K562 (cell line): Measurements from ENCODE around the genes KIAA1586, KHDRBS2, ADGRB3 and COL19A1.

DNA sequence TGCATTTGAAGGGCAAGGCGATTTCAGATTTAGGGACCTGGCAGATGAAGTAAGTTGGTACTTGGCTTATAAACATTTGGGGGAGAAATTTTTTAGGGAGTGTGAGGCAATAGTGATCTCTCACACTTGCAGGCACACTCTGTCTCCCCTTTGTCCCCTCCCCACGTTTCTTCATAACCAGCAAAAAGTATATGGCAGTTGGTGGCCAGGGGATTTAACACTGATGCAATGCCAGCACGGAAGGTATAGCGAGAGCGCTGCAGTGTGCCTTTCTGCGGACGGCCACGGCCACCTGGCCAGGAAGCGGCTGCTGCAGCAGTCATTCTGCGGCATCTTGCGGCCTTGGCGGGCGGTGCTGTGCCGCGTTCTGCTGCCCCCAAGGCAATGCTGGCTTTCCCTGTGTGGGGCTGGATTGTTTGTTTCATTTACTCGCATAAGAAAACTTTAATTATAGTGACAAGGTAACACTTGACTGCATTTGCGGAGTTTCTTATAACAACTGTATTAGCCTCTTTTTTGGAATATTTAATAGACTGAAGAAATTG is 890 bp downstream of the BEND6 start:
- RAMPAGE, long total RNA: no peak
- RRBS: no CpG with 5 or more reads among the region's 17 CpGs
PRO-cap:
- standard: bidirectional peak, plus-strand start at position 322 of the sequence, minus-strand start at position 294 of the sequence; unidirectional peak, minus-strand start at position 386 of the sequence
- CoPRO, capped RNA only, 2 experiments: no peak in any of the 2 experiments
- CoPRO, capped and uncapped RNA, 2 experiments: no peak in any of the 2 experiments
- CoPRO, uncapped RNA only, 2 experiments: no peak in any of the 2 experiments
CAGE:
- cytosol, long polyA plus RNA: no peak
- long polyA plus RNA: no peak
- nucleolus, long total RNA: no peak
- nucleus, long polyA plus RNA: no peak

- RAMPAGE, long total RNA: start-site peak on the plus strand at chr6:57046507-57046600, 190 and 151 reads in 2 replicates; start-site peak on the plus strand at chr6:57046666-57046743, 1,154 and 735 reads in 2 replicates
- RRBS: 1% methylated on average over 5 of the region's 52 CpGs
PRO-cap:
- standard: bidirectional peak, plus-strand start at chr6:57046703, minus-strand start at chr6:57046501
- CoPRO, capped RNA only, 2 experiments: peak in 2 of 2 experiments; most common plus-strand start chr6:57046690 (in 1); most common minus-strand start chr6:57046506 (in 2)
- CoPRO, capped and uncapped RNA, 2 experiments: peak in 2 of 2 experiments; most common plus-strand start chr6:57046671 (in 2); most common minus-strand start chr6:57046501 (in 2)
- CoPRO, uncapped RNA only, 2 experiments: peak in 2 of 2 experiments; most common plus-strand start chr6:57046690 (in 1); most common minus-strand start chr6:57046501 (in 2)
CAGE:
- cytosol, long polyA plus RNA: start-site peak on the plus strand at chr6:57046522-57046571, 96 and 113 reads in 2 replicates; start-site peak on the plus strand at chr6:57046667-57046773, 678 and 526 reads in 2 replicates
- long polyA plus RNA: start-site peak on the plus strand at chr6:57046509-57046583, 163 and 249 reads in 2 replicates; start-site peak on the plus strand at chr6:57046674-57046708, 750 and 780 reads in 2 replicates
- nucleolus, long total RNA: no peak
- nucleus, long polyA plus RNA: start-site peak on the plus strand at chr6:57046525-57046708, 662 and 1,145 reads in 2 replicates
Measured at GRCh38 chr6:57046103-57046883, at the start of gene KIAA1586. KIAA1586 (plus strand) TSS chr6:57046693.

GRCh38 chr6:57172982-57173628 is 979 bp downstream of the BAG2 start:
- RAMPAGE, long total RNA: no peak
- RRBS: no CpG with 5 or more reads among the region's 21 CpGs
PRO-cap:
- standard: bidirectional peak, plus-strand start at chr6:57173369, minus-strand start at chr6:57173440
- CoPRO, capped RNA only, 2 experiments: no peak in any of the 2 experiments
- CoPRO, capped and uncapped RNA, 2 experiments: no peak in any of the 2 experiments
- CoPRO, uncapped RNA only, 2 experiments: no peak in any of the 2 experiments
CAGE:
- cytosol, long polyA plus RNA: no peak
- long polyA plus RNA: no peak
- nucleolus, long total RNA: no peak
- nucleus, long polyA plus RNA: no peak

GRCh38 chr6:57221212-57222095 is 653 bp downstream of the RAB23 start:
- RAMPAGE, long total RNA: no peak
- RRBS: 2% methylated on average over 14 of the region's 61 CpGs
PRO-cap:
- standard: bidirectional peak, plus-strand start at chr6:57221783, minus-strand start at chr6:57221660
- CoPRO, capped RNA only, 2 experiments: peak in 2 of 2 experiments; most common plus-strand start chr6:57221567 (in 1); most common minus-strand start chr6:57221660 (in 2)
- CoPRO, capped and uncapped RNA, 2 experiments: peak in 1 of 2 experiments; most common plus-strand start chr6:57221653 (in 1); most common minus-strand start chr6:57221660 (in 1)
- CoPRO, uncapped RNA only, 2 experiments: peak in 1 of 2 experiments; most common plus-strand start chr6:57221645 (in 1); most common minus-strand start chr6:57221385 (in 1)
CAGE:
- cytosol, long polyA plus RNA: no peak
- long polyA plus RNA: no peak
- nucleolus, long total RNA: no peak
- nucleus, long polyA plus RNA: no peak

- RAMPAGE, long total RNA: no peak
- RRBS: no CpG with 5 or more reads among the region's 2 CpGs
PRO-cap:
- standard: no peak
- CoPRO, capped RNA only, 2 experiments: no peak in any of the 2 experiments
- CoPRO, capped and uncapped RNA, 2 experiments: no peak in any of the 2 experiments
- CoPRO, uncapped RNA only, 2 experiments: no peak in any of the 2 experiments
CAGE:
- cytosol, long polyA plus RNA: no peak
- long polyA plus RNA: no peak
- nucleolus, long total RNA: no peak
- nucleus, long polyA plus RNA: no peak
Measured at GRCh38 chr6:57242248-57242902, 20.3 kb upstream of the RAB23 start.

DNA sequence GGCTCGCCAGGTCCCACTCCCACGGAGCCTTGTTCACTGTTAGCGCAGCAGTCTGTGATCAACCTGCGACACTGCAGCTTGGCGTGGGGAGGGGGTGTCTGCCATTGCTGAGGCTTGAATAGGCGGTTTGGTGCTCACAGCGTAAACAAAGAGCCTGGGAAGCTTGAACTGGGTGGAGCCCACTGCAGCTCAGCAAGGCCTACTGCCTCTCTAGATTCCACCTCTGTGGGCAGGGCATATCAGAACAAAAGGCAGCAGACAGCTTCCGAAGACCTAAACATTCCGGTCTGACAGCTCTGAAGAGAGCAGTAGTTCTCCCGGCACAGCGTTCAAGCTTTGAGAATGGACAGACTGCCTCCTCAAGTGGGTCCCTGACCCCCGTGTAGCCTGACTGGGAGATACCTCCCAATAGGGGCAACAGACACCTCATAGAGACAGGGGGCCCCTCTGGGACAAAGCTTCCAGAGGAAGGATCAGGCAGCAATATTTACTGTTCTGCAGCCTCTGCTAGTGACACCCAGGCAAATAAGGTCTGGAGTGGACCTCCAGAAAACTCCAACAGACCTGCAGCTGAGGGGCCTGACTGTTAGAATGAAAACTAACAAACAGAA is 29.2 kb upstream of the PRIM2 start:
- RAMPAGE, long total RNA: no peak
- RRBS: no CpG with 5 or more reads among the region's 12 CpGs
PRO-cap:
- standard: no peak
- CoPRO, capped RNA only, 2 experiments: no peak in any of the 2 experiments
- CoPRO, capped and uncapped RNA, 2 experiments: no peak in any of the 2 experiments
- CoPRO, uncapped RNA only, 2 experiments: no peak in any of the 2 experiments
CAGE:
- cytosol, long polyA plus RNA: no peak
- long polyA plus RNA: no peak
- nucleolus, long total RNA: no peak
- nucleus, long polyA plus RNA: no peak

- RAMPAGE, long total RNA: no peak
- RRBS: no CpG with 5 or more reads among the region's 63 CpGs
PRO-cap:
- standard: no peak
- CoPRO, capped RNA only, 2 experiments: no peak in any of the 2 experiments
- CoPRO, capped and uncapped RNA, 2 experiments: no peak in any of the 2 experiments
- CoPRO, uncapped RNA only, 2 experiments: no peak in any of the 2 experiments
CAGE:
- cytosol, long polyA plus RNA: no peak
- long polyA plus RNA: no peak
- nucleolus, long total RNA: no peak
- nucleus, long polyA plus RNA: no peak
Measured at GRCh38 chr6:62285382-62286293, at the start of gene KHDRBS2. KHDRBS2 (minus strand) TSS chr6:62286225.

GRCh38 chr6:62450267-62450811 is 164.3 kb upstream of the KHDRBS2 start:
- RAMPAGE, long total RNA: no peak
- RRBS: no CpG with 5 or more reads among the region's 4 CpGs
PRO-cap:
- standard: no peak
- CoPRO, capped RNA only, 2 experiments: no peak in any of the 2 experiments
- CoPRO, capped and uncapped RNA, 2 experiments: no peak in any of the 2 experiments
- CoPRO, uncapped RNA only, 2 experiments: no peak in any of the 2 experiments
CAGE:
- cytosol, long polyA plus RNA: no peak
- long polyA plus RNA: no peak
- nucleolus, long total RNA: no peak
- nucleus, long polyA plus RNA: no peak

- RAMPAGE, long total RNA: no peak
- RRBS: no CpG with 5 or more reads among the region's 6 CpGs
PRO-cap:
- standard: no peak
- CoPRO, capped RNA only, 2 experiments: no peak in any of the 2 experiments
- CoPRO, capped and uncapped RNA, 2 experiments: no peak in any of the 2 experiments
- CoPRO, uncapped RNA only, 2 experiments: no peak in any of the 2 experiments
CAGE:
- cytosol, long polyA plus RNA: no peak
- long polyA plus RNA: no peak
- nucleolus, long total RNA: no peak
- nucleus, long polyA plus RNA: no peak
Measured at GRCh38 chr6:63426664-63427378, 107.0 kb upstream of the LGSN start.

DNA sequence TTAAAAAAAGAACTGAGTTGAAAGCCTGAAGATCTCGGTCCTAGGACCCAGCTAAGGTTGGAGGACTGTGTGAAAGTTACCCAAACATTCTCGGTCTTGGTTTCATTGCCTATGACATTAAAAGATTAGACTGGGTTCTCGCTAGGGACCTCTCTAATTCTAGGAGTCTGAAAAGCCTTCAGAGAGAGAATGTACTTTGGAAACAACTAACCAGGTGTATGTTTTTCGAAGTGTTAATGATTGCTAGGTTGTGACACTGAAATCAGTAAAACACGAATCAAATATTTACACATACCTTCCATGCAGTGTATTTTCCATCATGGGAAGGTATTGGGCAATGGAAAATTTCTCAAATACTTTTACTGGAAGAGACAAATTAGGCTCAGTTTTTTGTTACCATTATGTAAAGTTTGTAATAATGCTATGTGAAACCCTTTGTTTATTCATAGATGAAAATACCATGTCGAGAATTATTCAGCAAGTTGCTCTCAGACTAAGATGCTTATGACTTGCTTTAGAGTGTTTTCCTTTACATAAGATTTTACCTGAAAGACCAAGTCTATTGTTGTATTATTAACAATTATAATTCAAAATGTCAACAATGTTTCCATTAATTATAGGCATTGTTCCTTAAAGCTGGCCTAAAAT is 113.6 kb upstream of the PTP4A1 start:
- RAMPAGE, long total RNA: no peak
- RRBS: no CpG with 5 or more reads among the region's 6 CpGs
PRO-cap:
- standard: no peak
- CoPRO, capped RNA only, 2 experiments: no peak in any of the 2 experiments
- CoPRO, capped and uncapped RNA, 2 experiments: no peak in any of the 2 experiments
- CoPRO, uncapped RNA only, 2 experiments: no peak in any of the 2 experiments
CAGE:
- cytosol, long polyA plus RNA: no peak
- long polyA plus RNA: no peak
- nucleolus, long total RNA: no peak
- nucleus, long polyA plus RNA: no peak

DNA sequence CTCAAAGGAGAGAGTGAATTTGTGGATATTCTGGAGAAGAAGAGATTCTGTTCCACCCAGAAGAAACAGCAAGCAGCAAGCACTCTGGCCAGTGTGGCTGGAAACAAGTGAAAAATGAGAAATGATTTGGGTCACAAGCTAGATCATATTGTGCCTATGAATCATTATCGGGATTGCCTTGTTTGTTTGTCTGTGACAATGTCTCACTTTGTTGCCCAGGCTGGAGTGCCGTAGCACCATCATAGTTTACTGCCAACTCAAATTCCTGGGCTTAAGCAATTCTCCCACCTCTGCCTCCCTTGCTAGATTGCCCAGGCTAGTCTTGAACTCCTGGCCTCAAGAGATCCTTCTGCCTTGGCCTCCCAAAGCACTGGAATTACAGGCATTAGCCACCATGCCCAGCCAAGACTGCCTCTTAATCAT is 106.5 kb upstream of the PTP4A1 start:
- RAMPAGE, long total RNA: no peak
- RRBS: no CpG with 5 or more reads among the region's 2 CpGs
PRO-cap:
- standard: no peak
- CoPRO, capped RNA only, 2 experiments: no peak in any of the 2 experiments
- CoPRO, capped and uncapped RNA, 2 experiments: no peak in any of the 2 experiments
- CoPRO, uncapped RNA only, 2 experiments: no peak in any of the 2 experiments
CAGE:
- cytosol, long polyA plus RNA: no peak
- long polyA plus RNA: no peak
- nucleolus, long total RNA: no peak
- nucleus, long polyA plus RNA: no peak

GRCh38 chr6:63636747-63637069 is 1.1 kb downstream of the PHF3 start:
- RAMPAGE, long total RNA: no peak
- RRBS: no CpG with 5 or more reads among the region's 14 CpGs
PRO-cap:
- standard: no peak
- CoPRO, capped RNA only, 2 experiments: peak in 1 of 2 experiments; most common plus-strand start chr6:63636917 (in 1)
- CoPRO, capped and uncapped RNA, 2 experiments: no peak in any of the 2 experiments
- CoPRO, uncapped RNA only, 2 experiments: no peak in any of the 2 experiments
CAGE:
- cytosol, long polyA plus RNA: no peak
- long polyA plus RNA: no peak
- nucleolus, long total RNA: no peak
- nucleus, long polyA plus RNA: no peak

DNA sequence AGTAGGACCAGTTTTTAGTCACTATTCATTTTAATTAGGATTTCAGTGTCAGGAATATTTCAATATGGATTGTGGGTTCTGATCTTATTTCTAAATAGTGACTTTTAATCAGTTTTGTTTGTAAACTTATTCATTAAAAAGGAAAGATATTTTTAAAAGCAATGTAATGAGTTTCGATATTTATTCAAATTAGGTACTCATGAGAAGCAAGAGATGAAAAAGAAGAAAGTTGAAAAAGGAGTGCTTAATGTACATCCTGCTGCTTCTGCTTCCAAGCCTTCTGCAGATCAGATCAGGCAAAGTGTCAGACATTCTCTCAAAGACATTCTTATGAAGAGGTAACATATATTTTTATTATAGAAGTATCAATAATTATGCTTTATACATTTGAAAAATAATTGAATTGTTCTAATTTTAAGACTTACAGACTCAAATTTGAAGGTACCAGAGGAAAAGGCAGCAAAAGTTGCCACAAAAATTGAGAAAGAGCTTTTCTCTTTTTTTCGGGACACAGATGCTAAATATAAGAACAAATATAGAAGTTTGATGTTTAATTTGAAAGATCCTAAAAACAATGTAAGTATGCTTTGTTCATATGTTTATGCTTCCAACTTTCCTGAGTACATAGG is 62.5 kb downstream of the PHF3 start:
- RAMPAGE, long total RNA: no peak
- RRBS: no CpG with 5 or more reads among the region's 2 CpGs
PRO-cap:
- standard: no peak
- CoPRO, capped RNA only, 2 experiments: no peak in any of the 2 experiments
- CoPRO, capped and uncapped RNA, 2 experiments: no peak in any of the 2 experiments
- CoPRO, uncapped RNA only, 2 experiments: peak in 1 of 2 experiments; most common plus-strand start position 247 of the sequence (in 1)
CAGE:
- cytosol, long polyA plus RNA: no peak
- long polyA plus RNA: no peak
- nucleolus, long total RNA: no peak
- nucleus, long polyA plus RNA: no peak

DNA sequence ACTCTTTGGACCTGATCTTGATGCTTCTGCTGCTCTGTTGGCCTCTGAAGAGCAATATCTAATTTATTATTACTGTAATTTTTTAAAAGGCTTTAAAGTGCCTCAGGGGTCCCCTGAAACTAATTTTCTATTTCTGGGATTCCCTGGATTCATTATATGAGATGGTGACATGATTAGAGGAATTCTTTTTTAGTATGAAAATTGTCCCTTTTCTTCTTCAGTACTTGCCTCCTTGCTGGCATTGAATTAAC is 4.2 kb downstream of the ZC3H11C start:
- RAMPAGE, long total RNA: no peak
PRO-cap:
- standard: no peak
- CoPRO, capped RNA only, 2 experiments: no peak in any of the 2 experiments
- CoPRO, capped and uncapped RNA, 2 experiments: no peak in any of the 2 experiments
- CoPRO, uncapped RNA only, 2 experiments: no peak in any of the 2 experiments
CAGE:
- cytosol, long polyA plus RNA: no peak
- long polyA plus RNA: no peak
- nucleolus, long total RNA: no peak
- nucleus, long polyA plus RNA: no peak

DNA sequence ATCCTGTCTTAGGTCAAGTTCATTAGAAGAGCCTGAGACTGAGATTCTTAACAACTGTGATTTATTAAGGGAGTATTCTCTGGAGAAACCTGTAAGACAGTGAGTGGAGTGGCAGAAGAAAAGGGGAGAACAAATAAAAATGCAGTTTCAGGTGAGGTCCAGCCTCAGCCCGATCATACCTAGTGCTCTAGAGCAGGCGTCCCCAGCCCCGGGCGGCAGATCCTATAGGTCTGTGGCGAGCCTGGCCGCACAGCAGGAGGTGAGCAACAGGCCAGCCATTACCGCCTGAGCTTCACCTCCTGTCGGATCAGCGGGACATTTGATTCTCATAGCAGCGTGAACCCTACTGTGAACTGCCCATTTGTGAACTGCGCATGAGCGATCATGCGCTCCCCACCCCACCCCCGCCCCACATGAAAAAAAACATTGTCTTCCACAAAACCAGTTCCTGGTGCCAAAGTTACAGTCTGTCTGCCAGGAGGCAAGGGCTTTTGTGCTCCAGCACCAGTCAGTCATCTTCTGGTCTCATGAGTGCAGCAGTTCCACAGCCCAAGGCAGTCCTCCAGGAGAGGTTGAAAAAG is 59.1 kb upstream of the ADGRB3 start:
- RAMPAGE, long total RNA: no peak
- RRBS: no CpG with 5 or more reads among the region's 14 CpGs
PRO-cap:
- standard: no peak
- CoPRO, capped RNA only, 2 experiments: peak in 2 of 2 experiments; most common plus-strand start position 457 of the sequence (in 2); most common minus-strand start position 321 of the sequence (in 2)
- CoPRO, capped and uncapped RNA, 2 experiments: no peak in any of the 2 experiments
- CoPRO, uncapped RNA only, 2 experiments: no peak in any of the 2 experiments
CAGE:
- cytosol, long polyA plus RNA: no peak
- long polyA plus RNA: no peak
- nucleolus, long total RNA: no peak
- nucleus, long polyA plus RNA: no peak

GRCh38 chr6:68635228-68635692 is at the start of gene ADGRB3:
ADGRB3 (plus strand) TSS chr6:68635282.
- RAMPAGE, long total RNA: start-site peak on the plus strand at chr6:68635297-68635348, 118 and 181 reads in 2 replicates
- RRBS: 1% methylated on average over 14 of the region's 38 CpGs
PRO-cap:
- standard: bidirectional peak, plus-strand start at chr6:68635357, minus-strand start at chr6:68635133
- CoPRO, capped RNA only, 2 experiments: peak in 2 of 2 experiments; most common plus-strand start chr6:68635282 (in 2)
- CoPRO, capped and uncapped RNA, 2 experiments: peak in 2 of 2 experiments; most common plus-strand start chr6:68635357 (in 1)
- CoPRO, uncapped RNA only, 2 experiments: peak in 1 of 2 experiments; most common plus-strand start chr6:68635357 (in 1)
CAGE:
- cytosol, long polyA plus RNA: no peak
- long polyA plus RNA: no peak
- nucleolus, long total RNA: no peak
- nucleus, long polyA plus RNA: start-site peak on the plus strand at chr6:68635297-68635363, 332 and 224 reads in 2 replicates; start-site peak on the plus strand at chr6:68635443-68635504, 21 and 27 reads in 2 replicates

- RAMPAGE, long total RNA: no peak
- RRBS: no CpG with 5 or more reads among the region's 18 CpGs
PRO-cap:
- standard: no peak
- CoPRO, capped RNA only, 2 experiments: no peak in any of the 2 experiments
- CoPRO, capped and uncapped RNA, 2 experiments: no peak in any of the 2 experiments
- CoPRO, uncapped RNA only, 2 experiments: no peak in any of the 2 experiments
CAGE:
- cytosol, long polyA plus RNA: no peak
- long polyA plus RNA: no peak
- nucleolus, long total RNA: no peak
- nucleus, long polyA plus RNA: no peak
Measured at GRCh38 chr6:69232763-69233156, 564.0 kb downstream of the LMBRD1 start.

- RAMPAGE, long total RNA: no peak
PRO-cap:
- standard: no peak
- CoPRO, capped RNA only, 2 experiments: no peak in any of the 2 experiments
- CoPRO, capped and uncapped RNA, 2 experiments: no peak in any of the 2 experiments
- CoPRO, uncapped RNA only, 2 experiments: no peak in any of the 2 experiments
CAGE:
- cytosol, long polyA plus RNA: no peak
- long polyA plus RNA: no peak
- nucleolus, long total RNA: no peak
- nucleus, long polyA plus RNA: no peak
Measured at GRCh38 chr6:69792302-69792650, 4.5 kb downstream of the LMBRD1 start.

GRCh38 chr6:69866113-69866744 is at the start of gene COL19A1:
COL19A1 (plus strand) TSS chr6:69866556.
- RAMPAGE, long total RNA: no peak
- RRBS: 48% methylated on average over 7 of the region's 24 CpGs
PRO-cap:
- standard: no peak
- CoPRO, capped RNA only, 2 experiments: no peak in any of the 2 experiments
- CoPRO, capped and uncapped RNA, 2 experiments: no peak in any of the 2 experiments
- CoPRO, uncapped RNA only, 2 experiments: no peak in any of the 2 experiments
CAGE:
- cytosol, long polyA plus RNA: no peak
- long polyA plus RNA: no peak
- nucleolus, long total RNA: no peak
- nucleus, long polyA plus RNA: no peak